ENCODE results near the genes MORN3 and MLXIP.

GRCh38 chr12:121451837-121452240 is 51.9 kb downstream of the RNF34 start:
- PRO-cap = no peak

DNA sequence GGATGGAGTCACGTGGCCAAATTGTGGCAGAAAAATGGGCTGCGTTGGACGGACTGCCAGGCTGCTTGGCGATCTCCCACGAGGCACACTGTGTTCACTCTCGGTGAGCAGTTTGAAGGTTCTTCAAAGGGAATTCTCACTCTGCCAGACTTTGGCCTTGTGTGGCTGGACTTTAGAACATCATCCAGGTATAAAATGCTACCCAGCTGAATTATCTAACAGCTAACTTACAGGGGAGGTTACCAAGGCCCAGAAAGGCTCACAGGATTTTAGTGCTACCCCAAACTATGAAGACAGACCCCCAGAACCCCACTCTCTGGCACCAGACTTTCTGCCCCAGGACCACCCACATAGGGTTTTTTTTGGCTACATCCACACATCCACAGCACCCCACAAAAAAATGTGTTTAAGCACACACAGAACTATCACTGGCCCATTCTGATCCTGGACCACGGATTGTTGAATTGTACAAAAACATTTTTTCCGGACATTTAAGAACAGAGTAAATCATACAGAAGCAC is 84.9 kb downstream of the KDM2B start:
- PRO-cap = no peak

DNA sequence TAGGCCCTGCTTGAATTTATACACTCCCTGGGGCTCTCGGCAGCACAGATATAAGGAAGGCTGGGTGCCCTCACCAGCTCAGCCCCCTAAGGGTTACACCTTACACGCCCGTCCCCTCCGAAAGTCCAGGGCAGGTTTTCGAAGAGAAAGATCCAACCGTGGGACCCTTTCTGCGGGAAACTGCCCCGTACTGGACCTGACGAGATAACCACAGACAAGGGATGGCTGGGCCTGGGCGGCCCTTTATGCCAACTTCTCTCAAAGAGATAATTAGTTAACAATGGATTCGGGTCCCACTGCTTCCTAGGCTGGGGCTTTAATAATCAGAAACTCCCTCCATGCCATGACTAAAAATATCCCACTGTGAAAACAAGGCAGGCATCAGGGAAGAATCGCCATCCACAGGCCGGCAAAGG is 80.6 kb downstream of the KDM2B start:
- PRO-cap = no peak

DNA sequence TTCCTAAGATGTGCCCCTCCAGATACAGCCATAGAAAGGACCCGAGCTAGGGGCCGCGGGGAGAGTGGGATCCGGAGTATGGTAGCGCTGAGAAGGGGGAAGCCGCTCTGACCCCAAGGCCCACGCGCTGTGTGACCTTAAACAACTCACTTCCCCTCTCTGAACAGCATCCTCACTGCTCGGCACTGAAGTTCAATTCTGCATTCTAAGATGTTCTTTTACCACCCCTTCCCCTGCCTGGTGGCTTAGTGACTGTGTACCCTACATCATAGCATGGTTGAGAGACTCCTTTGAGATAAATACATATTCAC is 42.6 kb downstream of the KDM2B start:
- PRO-cap = no peak

DNA sequence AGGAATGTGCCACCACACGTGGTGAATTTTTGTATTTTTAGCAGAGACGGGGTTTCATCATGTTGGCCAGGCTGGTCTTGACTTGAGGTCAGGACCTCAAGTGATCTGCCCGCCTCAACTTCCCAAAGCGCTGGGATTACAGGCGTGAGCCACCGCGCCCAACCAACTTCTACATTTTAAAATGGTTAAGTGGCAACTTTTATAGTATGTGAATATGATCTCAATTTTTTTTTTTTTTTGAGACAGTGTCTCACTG is 9.5 kb downstream of the KDM2B start:
- PRO-cap = no peak

- PRO-cap = bidirectional peak, plus-strand start at chr12:121580390, minus-strand start at chr12:121580246; bidirectional peak, plus-strand start at chr12:121580513, minus-strand start at chr12:121580451
These were observed 649 bp downstream of the KDM2B start for GRCh38 chr12:121579870-121580878.

- PRO-cap = no peak
These were observed 36.7 kb downstream of the MORN3 start for GRCh38 chr12:121632591-121633283.

GRCh38 chr12:121646784-121647286 is 22.6 kb downstream of the MORN3 start:
- PRO-cap = no peak

- PRO-cap = bidirectional peak, plus-strand start at chr12:121664157, minus-strand start at chr12:121663904
These were observed 5.6 kb downstream of the MORN3 start for GRCh38 chr12:121663752-121664296.

DNA sequence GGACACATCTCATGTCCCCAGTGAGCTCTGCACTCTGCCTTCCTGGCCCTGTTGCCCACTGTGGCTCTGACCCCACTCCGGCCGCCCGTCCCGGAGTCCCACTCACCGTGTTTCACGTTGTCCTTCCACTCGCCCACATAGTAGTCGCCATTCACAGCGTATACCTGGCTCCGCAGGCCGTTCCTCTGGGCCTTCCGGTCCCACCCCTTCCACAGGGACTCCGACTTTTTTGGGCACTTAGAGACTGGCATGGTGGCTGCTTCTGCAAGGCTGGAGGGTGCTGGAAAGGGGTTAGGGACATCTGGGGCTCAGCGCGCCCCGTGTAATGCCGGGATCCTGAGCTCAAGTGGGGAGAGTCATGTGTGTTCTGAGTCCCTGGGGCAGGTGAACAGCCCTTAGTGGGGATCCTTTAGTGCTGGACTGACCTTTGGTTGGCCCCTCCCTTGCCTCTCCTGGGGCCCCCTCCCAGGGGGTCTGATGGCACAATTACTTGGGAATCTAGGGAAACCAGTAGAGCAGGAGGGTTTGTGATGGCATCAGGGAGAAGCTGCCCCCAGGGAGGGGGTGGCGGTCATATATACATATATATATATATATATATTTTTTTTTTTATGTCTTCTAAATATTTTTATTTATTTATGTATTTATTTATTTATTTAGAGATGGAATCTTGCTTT is at the start of gene MORN3:
Gene MORN3, minus strand, starts transcription at position 422 of the 677 bp plus-strand sequence.
- PRO-cap = no peak

GRCh38 chr12:121712037-121712566 is 450 bp upstream of the TMEM120B start:
- PRO-cap = no peak

- PRO-cap = no peak
These were observed 39.2 kb downstream of the RHOF start for GRCh38 chr12:121754157-121754763.

DNA sequence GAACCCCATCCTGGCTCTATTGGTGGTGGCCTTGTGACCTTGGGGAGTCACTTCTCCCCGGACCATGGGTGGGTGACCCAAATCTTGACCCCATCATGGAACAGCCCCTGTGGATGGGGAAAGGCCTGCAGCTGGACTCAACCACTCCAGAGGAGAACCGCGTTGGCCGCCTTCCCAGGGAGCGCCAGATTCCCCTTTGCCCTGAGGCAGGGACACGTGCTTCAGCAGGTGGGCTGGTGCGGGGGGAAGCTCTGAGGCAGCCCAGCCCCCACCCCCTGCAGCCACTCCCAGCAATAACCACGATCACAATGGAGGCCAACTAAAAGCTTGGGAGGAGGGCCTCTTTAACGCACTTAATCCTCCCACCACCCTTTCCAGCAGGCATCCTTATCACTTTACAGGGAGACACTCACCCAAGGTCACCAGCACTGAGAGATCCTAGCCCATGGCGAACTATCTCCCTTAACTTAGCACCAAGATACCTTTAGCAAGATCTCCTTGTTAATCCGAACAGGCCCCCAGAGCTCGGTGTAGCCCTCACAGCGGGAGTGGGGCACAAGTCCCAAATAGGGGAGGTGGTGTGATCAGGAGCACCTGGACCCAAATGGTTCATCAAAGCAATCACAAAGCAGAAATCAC is 4.8 kb upstream of the RHOF start:
- PRO-cap = no peak

DNA sequence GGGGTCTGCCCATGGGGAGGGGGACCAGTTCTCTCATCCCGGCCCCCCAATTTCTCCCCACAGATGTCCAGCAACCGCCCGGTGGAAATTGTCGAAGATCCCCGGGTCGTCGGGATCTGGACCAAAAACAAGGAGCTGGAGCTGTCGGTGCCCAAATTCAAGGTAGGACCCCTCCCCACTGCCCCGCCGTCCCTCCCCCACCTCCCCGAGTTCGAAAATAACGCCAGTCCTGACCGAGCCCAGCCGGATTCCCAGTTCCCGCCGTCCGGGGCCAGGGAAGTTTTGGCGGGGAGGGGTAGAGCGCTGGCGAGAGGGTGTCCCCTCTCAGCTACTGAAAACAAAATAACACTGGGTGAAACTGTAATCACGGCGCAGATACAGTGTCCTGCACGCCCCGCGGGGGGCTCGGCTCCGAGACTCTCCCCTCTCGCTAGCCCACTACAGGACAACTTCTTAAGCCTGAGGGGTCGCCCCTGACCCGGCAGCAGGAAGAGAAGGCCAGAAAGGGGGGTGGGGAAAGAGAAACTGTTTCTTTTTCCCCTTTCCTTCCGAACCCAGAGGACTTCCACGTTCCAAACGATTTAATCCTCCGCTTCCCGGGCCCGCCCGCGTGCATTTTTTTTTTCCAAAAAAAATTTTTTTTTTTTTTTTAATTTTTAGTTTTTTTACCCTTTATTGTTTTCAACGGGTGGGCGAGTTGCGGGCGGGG is 1.4 kb downstream of the SETD1B start:
- PRO-cap = bidirectional peak, plus-strand start at position 372 of the sequence, minus-strand start at position 339 of the sequence

- PRO-cap = no peak
These were observed 1.6 kb upstream of the HPD start for GRCh38 chr12:121860142-121860841.

GRCh38 chr12:121992056-121992639 is 29.5 kb upstream of the BCL7A start:
- PRO-cap = unidirectional peak, minus-strand start at chr12:121992250

GRCh38 chr12:122022705-122022906 is 922 bp downstream of the BCL7A start:
- PRO-cap = no peak

GRCh38 chr12:122064744-122065777 is 13.5 kb upstream of the MLXIP start:
- PRO-cap = no peak

DNA sequence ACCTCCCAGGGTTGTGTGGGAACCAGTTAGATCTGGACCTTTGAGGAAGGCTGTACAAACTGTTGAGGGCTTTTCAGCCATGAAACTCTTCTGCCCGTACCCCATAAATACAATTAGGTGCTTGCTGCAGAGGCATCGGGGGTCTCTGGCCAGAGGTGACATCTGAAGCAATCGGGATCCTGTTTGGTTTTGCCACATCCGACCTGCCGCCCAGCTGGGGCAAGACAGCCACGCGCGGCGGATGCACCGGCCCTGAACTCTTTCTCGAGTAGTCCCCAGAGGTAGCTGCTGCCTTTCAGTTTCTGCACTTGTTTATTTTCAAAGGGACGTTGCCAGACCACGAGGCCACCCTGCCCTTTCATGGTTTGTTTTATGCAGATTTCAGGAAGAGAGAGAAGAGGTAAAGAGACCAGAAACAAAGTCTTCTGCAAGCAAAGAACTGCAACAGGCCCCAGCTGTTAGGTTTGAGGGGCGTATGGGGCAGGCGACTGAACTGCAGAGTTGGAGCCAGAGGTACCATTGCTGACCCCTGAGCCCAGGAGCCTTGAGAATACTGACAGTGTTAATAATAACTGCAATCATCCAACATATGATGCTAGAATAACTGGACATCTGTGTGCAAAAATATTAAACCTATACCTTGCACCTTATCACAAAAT is 10.5 kb upstream of the MLXIP start:
- PRO-cap = no peak

DNA sequence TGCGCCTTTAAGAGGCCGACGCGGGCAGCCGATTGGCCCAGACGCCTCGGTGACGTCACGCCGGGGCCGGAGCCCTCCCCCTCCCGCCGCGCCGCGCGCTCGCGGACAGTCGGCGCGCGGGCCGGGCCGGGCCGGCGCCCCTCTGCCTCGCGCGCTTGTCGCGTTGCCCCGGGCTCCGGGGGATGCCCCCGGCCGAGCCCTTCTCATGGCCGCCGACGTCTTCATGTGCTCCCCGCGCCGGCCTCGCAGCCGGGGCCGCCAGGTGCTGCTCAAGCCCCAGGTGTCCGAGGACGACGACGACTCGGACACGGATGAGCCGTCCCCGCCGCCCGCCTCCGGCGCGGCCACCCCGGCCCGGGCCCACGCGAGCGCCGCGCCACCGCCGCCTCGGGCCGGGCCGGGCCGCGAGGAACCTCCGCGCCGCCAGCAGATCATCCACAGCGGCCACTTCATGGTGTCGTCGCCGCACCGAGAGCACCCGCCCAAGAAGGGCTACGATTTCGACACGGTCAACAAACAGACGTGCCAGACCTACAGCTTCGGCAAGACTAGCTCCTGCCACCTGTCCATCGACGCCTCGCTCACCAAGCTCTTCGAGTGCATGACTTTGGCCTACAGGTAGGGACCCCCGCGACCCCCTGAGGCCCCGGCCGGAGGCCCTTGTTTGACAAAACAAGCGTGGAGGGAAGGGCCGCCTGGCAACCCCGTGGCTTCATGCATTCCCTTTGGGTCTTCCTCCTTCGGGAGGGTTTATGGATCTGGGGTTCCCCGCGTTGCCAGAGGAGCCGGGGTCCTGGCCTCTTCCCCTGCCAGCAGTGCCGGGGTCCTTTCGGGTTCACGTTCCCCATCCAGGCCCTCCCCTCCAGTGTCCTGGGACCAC is at the start of gene MLXIP:
Gene MLXIP, plus strand, starts transcription at position 108 of the 880 bp plus-strand sequence.
- PRO-cap = bidirectional peak, plus-strand start at position 108 of the sequence, minus-strand start outside the sequence

All from bile duct (tissue), 1 donor.